Brain (tissue), 1 donor: ENCODE measurements around the gene GNPAT.

DNA sequence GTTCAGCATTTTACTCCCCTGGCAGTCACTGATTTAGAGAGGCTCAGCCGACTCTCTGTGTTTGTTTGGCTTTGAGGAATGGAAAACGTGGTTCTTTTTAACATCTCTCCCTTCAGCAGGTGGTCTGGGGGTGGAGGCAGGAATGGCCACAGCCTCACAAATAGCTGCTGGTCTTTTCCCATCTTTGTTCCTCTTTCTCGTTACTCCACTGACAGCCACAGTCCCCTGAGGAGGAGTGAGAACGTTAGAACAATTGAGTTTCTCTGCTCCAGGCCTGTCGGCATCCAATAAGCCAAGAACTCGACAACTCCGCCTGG is 169.6 kb upstream of the GALNT2 start:
- RRBS = no CpG with 5 or more reads among the region's 7 CpGs

- RRBS = no CpG with 5 or more reads among the region's 2 CpGs
Measured at GRCh38 chr1:230002461-230002840, 64.6 kb upstream of the GALNT2 start.

GRCh38 chr1:230070365-230070966 is 3.4 kb downstream of the GALNT2 start:
- RRBS = no CpG with 5 or more reads among the region's 11 CpGs

- RRBS = no CpG with 5 or more reads among the region's 13 CpGs
Measured at GRCh38 chr1:230077422-230078273, 10.6 kb downstream of the GALNT2 start.

DNA sequence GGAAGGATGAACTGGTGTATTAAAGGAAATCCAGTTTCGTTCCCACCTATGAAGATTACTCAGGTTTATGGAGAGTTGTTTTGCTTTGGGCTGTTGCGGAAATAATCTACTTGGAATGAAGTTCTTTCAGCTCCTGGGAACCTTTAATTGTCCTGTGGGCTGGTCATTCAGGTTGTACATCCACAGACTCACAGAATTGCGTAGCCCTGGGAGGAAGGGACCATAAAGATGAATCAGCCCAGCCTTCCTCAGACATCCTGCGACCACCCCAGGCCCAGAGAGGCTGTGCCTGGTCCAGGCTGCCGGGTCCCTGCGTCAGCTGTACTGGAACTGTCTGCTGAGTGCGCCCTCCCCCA is 72.7 kb downstream of the GALNT2 start:
- RRBS = no CpG with 5 or more reads among the region's 7 CpGs

- RRBS = no CpG with 5 or more reads among the region's 7 CpGs
Measured at GRCh38 chr1:230171905-230172510, 105.0 kb downstream of the GALNT2 start.

DNA sequence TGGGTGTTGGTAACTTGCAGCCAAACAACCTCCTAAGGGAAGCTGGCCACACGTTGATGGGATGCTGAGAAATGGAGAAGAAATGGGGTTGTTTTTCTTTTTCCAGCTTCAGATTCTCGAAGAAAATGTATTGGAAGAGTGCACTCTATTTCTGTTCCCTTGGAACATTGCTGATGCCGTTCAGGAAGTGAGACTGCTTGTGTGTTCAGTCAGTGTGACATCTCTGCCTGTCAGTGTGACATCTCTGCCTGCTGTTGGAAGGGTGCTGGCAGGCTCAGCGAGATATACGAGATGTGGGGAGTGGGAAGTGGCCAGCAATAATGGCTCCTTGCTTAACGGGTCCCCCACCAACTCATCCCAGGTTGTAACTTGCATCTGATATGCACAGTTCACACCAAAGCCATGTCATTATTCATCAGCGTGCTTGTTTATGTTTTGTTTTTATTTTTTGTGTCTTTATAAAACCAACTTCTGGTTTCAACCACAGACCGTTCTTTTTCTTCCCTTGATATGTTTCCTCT is 145.3 kb downstream of the GALNT2 start:
- RRBS = no CpG with 5 or more reads among the region's 8 CpGs

GRCh38 chr1:230268245-230268823 is 157.8 kb downstream of the PGBD5 start:
- RRBS = no CpG with 5 or more reads among the region's 20 CpGs

- RRBS = 63% methylated on average over 17 of the region's 43 CpGs
Measured at GRCh38 chr1:230332436-230333333, 93.4 kb downstream of the PGBD5 start.

DNA sequence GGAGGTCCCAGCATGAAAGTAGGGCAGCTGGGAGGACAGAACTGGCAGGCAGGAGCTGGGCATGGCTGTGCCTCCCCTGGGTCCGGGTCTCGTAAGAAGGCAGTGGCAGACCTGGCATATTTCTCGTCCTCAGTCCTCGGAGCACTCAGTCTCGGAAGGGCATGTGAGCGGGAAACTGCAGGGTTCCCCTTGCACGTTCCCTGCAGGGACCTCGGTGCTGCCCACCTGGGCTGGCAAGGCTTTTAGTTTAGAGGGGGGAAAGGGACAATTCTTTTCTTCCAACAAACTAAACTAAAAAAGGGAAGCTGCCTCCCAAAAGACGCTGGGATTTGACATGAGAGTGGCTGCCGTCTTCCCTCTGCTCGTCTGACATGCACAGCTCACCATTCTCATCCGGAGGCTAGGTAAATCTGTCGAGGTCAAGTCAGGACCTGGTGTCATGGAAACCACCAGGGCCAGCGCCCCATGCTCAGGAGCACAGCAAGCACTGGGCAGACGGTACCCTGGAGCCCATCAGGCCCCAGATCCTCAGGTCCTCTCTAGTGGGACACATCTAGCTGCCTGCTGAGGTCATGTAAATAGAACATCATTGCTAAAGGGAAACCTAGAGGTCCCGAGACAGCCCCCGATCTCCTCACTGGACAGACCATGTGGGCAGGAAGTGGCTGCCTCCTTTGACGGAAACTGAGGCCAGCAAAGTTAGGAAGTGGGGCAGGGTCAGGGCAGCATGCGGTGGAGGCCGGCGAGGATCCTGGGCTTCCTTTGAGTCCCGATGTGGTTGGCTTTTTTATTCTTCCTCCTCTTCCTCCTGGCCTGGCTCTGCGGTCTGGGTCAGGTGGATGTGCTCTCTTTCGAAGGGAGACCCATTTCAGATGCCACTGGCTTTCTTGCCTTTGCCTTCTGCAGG is 6.2 kb downstream of the AGT start:
- RRBS = no CpG with 5 or more reads among the region's 24 CpGs

GRCh38 chr1:230725559-230726008 is 11.7 kb upstream of the AGT start:
- RRBS = no CpG with 5 or more reads among the region's 2 CpGs

- RRBS = 92% methylated on average over 6 of the region's 21 CpGs
Measured at GRCh38 chr1:230747725-230748681, 815 bp downstream of the CAPN9 start.

- RRBS = no CpG with 5 or more reads among the region's 9 CpGs
Measured at GRCh38 chr1:230758084-230758575, 10.9 kb downstream of the CAPN9 start.

GRCh38 chr1:230938115-230938947 is 40.3 kb downstream of the TTC13 start:
- RRBS = no CpG with 5 or more reads among the region's 10 CpGs

GRCh38 chr1:231016533-231017552 is 23.2 kb downstream of the FAM89A start:
- RRBS = no CpG with 5 or more reads among the region's 12 CpGs

- RRBS = under 1% methylated on average over 18 of the region's 55 CpGs
Measured at GRCh38 chr1:231240991-231241949, at the start of gene GNPAT. GNPAT (plus strand) TSS chr1:231241212.

- RRBS = no CpG with 5 or more reads among the region's 5 CpGs
Measured at GRCh38 chr1:231277963-231278607, 37.1 kb downstream of the GNPAT start.

GRCh38 chr1:231317650-231318094 is 20.0 kb downstream of the EXOC8 start:
- RRBS = no CpG with 5 or more reads among the region's 14 CpGs

DNA sequence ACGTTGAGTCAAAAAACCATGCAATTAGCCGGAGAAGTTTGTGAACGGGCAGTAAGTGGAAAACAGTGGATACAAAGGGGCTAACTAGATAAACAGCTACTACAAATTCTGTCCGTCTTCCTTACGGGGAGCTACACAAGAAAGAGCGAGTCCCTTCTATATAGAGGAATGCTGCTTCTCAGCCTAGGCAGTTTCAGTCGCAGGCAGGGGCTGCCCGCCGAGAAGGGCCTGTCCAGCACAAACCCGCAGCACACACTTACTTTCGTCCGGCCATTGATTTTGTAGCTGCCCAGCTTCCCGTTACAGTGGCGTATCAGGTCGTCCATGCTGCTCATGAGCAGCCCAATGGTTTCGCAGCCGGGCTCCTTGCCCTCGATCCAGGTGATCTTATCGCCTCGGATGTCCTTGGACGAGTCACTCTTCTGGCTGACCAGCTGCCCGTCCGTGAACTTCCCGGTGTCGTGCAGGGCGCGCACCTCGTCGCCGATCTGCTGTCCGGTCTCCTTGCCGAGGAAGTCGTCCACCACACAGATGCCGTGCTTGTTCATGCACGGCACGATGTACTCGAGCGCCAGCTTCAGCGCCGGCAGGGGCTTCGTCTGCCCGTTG is 1.2 kb downstream of the EGLN1 start:
- RRBS = 1% methylated on average over 26 of the region's 42 CpGs

DNA sequence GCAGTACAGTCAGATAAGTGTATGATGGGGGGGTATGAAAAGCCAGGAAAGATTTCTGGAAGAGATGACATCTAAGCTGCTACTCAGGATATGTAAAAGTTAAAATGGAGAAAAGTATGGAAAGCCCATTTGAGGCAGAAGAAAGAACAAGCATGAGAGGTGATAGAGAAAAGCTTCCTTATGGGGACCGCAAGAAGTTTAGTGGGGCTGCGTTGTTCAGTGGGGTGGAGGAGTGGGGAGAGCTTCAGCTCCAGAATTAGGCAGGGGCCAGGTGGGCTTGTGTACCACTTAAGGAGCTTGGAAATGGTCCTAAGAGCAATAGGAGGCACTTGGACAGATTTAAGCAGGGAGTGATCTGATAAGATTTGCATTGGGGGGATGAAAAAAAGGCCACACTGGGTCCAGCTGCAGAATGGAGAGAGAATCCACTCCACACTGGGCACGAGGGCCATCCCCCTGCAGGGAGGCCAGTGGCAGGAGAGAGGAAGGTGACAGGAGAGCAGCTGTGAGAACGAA is 216.6 kb downstream of the DISC1 start:
- RRBS = no CpG with 5 or more reads among the region's 4 CpGs